ENCODE results near the gene CYS1.

- PRO-cap = no peak
- RRBS, 2 experiments = no CpG with 5 or more reads among the region's 7 CpGs
These were observed 25.6 kb downstream of the MBOAT2 start for GRCh38 chr2:8977692-8978453.

- PRO-cap = no peak
- RRBS, 2 experiments = no CpG with 5 or more reads among the region's 6 CpGs
These were observed 90.3 kb upstream of the ASAP2 start for GRCh38 chr2:9116381-9116685.

- PRO-cap = no peak
- RRBS, 2 experiments = no CpG with 5 or more reads among the region's 1 CpG
These were observed 28.3 kb upstream of the ASAP2 start for GRCh38 chr2:9178231-9178744.

DNA sequence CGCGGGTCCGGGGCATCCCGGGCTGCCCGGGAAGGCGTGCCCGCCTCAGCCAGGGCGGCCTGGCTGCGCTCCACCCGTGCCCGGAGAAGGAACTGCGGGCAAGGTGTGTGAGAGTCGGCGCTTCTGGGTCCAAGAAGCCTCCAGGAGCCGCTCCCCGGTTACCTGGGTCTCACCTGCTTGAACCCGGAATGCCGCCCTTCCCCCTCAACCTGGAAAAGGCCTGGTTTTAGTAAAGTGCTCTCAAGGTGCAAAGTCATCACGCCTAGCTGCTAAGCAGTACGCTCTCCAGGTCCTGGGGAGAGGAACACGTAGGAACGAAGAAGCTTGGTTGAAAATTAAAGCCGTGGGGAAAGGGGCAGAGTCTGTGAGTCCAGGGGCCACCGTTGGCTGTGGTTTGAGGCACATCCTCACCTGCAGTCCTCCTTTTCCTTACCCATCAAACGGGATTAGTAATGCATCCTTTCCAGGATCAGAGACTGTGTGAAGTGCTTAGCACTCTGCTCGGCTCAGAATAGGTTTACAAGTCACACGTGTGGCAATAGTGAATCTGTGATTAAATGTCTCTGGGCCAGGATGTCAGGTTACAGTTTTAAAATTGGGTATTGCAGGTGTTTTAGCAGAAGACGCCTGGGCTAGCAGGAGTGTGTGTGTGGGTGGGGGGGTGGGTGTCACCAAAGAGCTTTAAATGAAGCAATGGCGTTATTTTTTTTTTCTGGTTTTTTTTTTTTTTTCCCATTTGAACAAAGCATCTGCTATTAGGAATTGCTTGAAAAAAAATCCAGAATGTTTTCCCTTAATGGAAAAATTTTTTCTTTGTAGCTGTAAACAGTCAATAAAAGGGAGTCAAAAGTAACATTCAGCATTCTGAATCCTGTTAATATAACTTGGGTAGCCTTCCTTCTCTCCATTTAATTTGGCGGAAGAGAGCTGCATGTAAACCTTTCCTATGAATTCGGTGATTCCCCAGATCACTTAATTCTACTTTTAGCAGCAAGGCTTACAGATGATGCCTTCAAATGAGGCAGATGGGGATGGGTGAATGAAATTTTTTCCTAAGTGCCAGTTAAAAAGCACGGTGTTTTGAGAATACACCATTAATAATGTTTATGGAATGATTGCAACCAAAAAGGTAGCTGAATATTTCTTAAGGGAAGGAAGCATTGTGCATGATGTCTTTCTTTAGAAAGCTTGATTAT lies 1.5 kb downstream of the ASAP2 start:
- PRO-cap = no peak
- RRBS, 2 experiments = 2% methylated on average over 14 of the region's 32 CpGs

DNA sequence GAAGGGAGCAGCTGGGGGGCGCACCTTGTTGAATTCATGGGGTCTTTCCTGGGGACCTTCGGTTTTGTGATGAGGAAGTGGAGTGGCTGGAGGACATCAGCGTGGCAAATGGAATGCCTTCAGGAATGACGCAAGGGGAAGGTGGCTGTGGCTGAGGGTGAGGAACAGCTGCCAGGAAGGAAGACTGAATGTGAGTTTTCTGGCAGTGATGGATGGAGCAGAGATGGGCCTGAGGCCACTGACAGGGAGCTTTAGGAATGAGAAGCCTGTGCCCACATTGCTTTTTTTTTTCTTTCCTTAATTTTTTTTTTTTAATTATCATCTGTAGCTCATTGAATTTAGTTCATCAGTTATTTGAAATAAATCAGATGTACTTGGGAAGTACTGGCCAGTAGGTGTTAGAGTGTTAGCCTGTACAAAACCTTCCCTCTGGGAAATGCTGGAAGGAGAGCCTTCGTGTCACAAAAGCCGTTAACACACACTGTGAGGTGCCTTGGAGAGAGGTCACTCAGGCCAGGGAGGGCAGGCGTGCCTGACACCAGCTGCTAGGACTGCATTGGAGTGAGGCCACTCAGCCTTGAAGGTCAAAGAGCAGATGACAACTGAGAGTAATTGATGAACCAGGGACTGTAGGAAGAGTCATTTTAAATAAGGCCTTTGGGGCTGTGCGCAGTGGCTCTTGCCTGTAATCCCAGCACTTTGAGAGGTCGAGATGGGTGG lies 45.2 kb downstream of the ASAP2 start:
- PRO-cap = no peak
- RRBS, 2 experiments = no CpG with 5 or more reads among the region's 9 CpGs

GRCh38 chr2:9318160-9318750 lies 105.1 kb downstream of the ITGB1BP1 start:
- PRO-cap = no peak
- RRBS, 2 experiments = no CpG with 5 or more reads among the region's 7 CpGs

GRCh38 chr2:9392847-9393718 lies 30.2 kb downstream of the ITGB1BP1 start:
- PRO-cap = no peak
- RRBS, 2 experiments = no CpG with 5 or more reads among the region's 27 CpGs

- PRO-cap = bidirectional peak, plus-strand start at chr2:9556420, minus-strand start at chr2:9556471
- RRBS, 2 experiments = 3% methylated on average over 6 of the region's 20 CpGs
These were observed 703 bp upstream of the ADAM17 start for GRCh38 chr2:9556307-9556758.

GRCh38 chr2:9631250-9631598 lies 427 bp upstream of the YWHAQ start:
- PRO-cap = bidirectional peak, plus-strand start at chr2:9631343, minus-strand start at chr2:9630969
- RRBS, 2 experiments = no CpG with 5 or more reads among the region's 23 CpGs

DNA sequence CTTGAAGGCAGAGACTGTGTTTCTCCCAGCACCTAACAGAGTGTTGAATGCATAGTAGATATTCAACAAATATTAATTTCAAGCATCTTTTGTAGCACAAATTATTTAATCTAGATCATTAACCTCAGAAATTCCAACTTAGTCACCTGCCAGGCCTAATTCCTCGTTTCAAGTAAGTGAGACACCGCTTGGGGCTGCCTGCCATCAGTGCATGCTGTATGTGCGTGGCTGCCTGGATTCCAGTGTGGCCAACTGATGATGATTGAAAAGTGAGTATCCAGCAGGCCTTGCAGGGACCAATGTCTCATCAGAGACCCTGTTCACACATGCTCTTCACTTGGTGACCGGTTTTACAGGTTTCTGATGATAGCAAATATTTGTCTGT lies 13.6 kb upstream of the YWHAQ start:
- PRO-cap = no peak
- RRBS, 2 experiments = no CpG with 5 or more reads among the region's 4 CpGs

DNA sequence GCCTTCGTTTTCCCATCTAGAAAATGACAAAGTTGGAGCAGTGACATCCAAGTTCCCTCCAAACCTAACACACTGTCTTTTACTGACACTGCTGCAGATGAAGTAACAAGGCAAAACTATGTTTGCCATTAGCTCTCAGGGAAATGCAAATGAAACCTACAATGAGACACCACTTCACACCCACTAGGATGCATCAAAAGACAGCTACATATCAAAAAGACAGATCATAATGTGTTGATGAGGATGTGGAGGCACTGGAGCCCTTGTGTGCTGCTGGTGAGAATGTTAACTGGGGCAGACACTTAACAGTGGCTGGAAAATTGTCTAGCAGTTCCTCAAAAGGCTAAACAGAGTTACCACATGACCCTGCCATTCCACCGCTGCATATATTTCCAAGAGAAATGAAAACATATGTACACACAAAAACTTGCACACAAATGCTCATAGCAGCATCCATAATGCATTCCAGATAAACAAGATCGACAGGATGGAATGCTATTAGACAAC lies 19.7 kb upstream of the YWHAQ start:
- PRO-cap = no peak
- RRBS, 2 experiments = no CpG with 5 or more reads among the region's 3 CpGs

GRCh38 chr2:9655372-9655883 lies 24.6 kb upstream of the YWHAQ start:
- PRO-cap = no peak
- RRBS, 2 experiments = no CpG with 5 or more reads among the region's 6 CpGs

DNA sequence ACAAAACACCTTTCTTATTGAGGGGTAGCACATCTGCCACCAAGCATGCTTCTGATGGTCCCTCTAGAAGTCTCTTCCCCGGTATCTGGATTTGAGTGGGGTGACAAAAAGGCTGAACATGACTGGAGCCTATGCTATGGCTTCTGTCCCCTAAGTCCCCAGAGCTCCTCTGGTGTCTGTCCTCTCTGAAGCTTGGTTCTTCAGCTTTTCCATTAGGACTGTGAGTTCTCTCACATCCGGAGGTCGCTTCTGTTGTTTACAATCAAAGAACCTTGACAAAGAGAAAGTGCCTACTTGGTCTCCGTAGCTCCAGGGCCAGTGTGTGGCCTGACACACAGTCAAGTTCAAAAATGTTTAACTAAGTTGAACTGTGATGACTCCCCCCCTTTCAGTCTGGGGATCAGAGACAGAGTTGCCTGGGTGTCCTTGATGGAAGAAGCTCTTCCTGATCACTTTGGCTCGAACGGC lies 26.2 kb upstream of the YWHAQ start:
- PRO-cap = no peak
- RRBS, 2 experiments = no CpG with 5 or more reads among the region's 6 CpGs

DNA sequence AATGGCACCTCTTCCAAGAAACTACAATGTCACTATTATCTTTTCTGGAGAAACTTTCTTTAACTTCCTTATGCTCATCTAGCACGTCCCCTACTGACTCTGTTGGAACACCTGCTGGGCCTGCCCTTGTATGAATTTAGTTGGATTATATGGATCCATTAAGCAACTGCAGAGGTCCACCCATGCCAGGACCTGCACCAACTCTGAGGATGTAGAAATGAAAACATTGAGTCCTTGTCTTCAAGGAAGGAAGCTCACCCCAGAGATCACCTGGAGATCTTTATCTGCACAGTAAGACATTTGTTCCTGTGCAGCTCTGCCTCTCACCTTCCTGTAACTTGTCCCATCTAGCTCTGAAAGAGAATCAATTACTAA lies 105.1 kb upstream of the YWHAQ start:
- PRO-cap = no peak
- RRBS, 2 experiments = no CpG with 5 or more reads among the region's 1 CpG

DNA sequence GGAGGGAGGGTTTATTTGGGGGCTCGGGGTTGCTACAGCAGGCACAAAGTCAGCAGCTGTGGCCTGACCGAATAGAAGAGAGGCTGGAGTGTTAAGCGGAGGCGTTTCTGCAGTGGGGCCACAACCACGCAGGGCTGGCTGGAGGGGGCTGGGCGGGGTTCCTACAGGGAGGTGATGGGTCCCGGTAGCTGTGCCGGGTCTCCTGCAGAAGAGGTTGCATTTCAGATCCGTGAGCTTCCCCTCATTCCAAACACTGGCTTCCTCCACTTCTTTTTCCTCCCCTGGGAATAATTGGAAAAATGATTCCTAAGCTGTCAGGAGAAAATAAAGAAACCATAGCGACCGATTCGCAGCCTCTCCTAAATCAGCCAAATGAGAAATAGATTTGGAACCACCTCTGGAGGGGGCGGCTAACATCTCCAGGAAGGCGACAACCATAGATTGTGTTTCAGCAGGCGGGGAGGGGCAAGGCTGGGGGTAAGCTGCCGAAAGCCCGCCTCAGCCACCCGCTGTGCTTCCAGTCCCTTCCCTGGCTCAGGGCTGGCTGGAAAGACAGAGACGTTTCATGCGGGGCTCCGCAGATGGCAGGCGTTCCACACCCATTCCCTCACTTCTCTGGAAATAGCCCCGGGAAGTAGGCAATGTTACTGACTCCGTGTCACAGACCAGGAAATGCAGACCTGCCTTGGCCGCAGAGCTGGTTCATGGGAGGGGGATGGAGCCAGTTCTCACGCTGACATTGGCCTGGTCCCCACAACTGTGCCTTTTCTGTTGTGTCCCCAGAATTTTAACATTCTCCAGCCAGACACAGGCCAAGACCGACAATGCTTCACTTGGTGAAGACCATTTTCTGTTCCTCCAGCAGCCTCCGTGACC lies 85.5 kb upstream of the TAF1B start:
- PRO-cap = unidirectional peak, plus-strand start at position 525 of the sequence
- RRBS, 2 experiments = no CpG with 5 or more reads among the region's 28 CpGs

GRCh38 chr2:9777888-9778437 lies 65.3 kb upstream of the TAF1B start:
- PRO-cap = no peak
- RRBS, 2 experiments = no CpG with 5 or more reads among the region's 10 CpGs

- PRO-cap = no peak
- RRBS, 2 experiments = no CpG with 5 or more reads among the region's 6 CpGs
These were observed 7.7 kb upstream of the KLF11 start for GRCh38 chr2:10035607-10036030.

- PRO-cap = bidirectional peak, plus-strand start at chr2:10080135, minus-strand start at chr2:10080019; bidirectional peak, plus-strand start at chr2:10080310, minus-strand start at chr2:10080253
- RRBS, 2 experiments = 3 to 9% methylated on average over 42 to 49 of the region's 84 CpGs
These were observed at the start of gene CYS1 for GRCh38 chr2:10079859-10080428. Gene CYS1 (minus strand): TSS chr2:10080411.

DNA sequence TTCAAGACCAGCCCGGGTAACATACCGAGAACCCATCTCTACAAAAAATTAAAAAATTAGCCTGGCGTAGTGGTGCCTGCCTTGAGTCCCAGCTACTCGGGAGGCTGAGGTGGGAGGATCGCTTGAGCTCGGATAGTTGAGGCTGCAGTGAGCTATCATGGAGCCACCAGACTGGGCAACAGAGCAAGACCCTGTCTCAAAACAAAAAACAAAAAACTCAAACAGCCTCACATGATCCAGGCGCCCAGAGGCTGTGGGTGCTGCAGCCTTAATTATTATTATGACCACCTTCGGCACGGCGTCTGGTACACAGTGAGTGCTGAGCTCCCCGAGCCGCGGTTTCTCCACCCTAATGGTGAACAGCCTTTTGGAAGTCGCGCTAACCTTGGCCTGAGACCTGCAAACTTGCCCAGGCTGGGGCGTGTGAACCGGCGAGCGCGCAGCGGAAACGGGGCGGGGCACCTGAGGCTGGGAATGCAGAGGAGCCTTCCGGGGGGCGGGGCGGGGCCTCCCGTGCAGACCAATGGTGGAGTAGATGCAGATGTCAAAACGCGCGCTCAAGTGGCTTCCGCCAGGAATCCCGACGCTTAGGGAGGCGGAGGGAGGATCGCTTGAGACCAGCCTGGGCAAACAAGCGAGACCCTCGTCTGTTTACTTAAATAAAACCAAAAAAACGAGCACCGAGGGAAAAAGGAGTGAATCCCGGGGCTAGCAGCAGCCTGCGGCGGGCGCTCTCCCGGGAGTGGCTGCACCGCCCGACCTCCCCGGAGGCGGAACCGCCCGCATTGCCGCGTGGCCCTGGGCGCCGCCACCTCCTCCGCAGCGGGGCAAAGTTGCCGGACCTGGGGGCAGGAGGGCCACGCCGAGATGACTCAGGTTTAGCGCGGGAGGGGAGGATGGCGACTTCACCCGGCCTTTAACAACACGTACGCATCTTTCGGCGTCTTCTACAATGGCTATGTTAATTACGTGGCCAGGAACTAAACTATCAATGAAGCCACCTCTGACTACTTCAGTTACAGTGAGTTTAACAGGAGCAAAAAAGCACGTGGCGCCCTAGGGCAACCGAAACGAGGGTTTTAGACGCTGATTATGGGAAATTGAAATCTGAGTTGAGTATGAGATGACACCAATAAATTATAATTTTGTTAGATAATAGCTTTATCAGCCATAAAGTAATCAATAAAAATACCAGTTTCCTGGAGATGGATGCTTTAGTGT lies 2.3 kb upstream of the RRM2 start:
- PRO-cap = bidirectional peak, plus-strand start at position 574 of the sequence, minus-strand start at position 407 of the sequence; bidirectional peak, plus-strand start at position 685 of the sequence, minus-strand start at position 787 of the sequence
- RRBS, 2 experiments = 1% methylated on average over 25 of the region's 73 CpGs

GRCh38 chr2:10122062-10122432 lies 492 bp upstream of the RRM2 start:
- PRO-cap = bidirectional peak, plus-strand start at chr2:10122345, minus-strand start at chr2:10122238
- RRBS, 2 experiments = under 1 to 1% methylated on average over 14 to 21 of the region's 41 CpGs

All from HEK293 (cell line).